Heart left ventricle (tissue), 7 donors: ENCODE data around the gene FAM204A.

DNA sequence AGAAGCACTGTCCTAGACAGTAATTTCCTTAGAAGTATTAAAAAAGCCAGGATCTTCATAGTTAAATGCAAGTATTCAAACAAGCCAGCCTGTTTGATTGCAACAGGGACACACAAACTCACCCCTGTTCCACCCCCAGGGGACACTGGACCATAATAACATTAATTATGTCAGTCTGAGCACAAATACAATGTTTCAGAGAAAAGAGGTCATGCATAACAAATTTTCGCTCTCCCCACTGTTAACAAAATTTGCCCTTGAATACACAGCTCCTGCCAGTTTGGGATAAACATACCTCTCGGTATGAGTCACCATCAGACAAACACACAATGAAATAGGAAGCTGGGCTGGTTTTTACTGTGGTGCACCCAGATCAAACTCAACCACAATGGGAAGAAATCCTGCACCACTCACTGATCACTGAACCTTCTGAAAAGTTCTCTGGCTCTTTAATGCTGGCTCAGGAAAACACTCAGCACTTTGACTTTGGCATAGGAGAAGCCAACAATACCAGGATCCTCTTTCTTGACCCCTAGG is 34.2 kb downstream of the ABLIM1 start:
- PRO-cap, 6 experiments = peak in 1 of 6 experiments; most common minus-strand start position 390 of the sequence (in 1)
- RAMPAGE, long total RNA, 2 experiments = no peak in any of the 2 experiments
- RRBS = no CpG with 5 or more reads among the region's 2 CpGs

DNA sequence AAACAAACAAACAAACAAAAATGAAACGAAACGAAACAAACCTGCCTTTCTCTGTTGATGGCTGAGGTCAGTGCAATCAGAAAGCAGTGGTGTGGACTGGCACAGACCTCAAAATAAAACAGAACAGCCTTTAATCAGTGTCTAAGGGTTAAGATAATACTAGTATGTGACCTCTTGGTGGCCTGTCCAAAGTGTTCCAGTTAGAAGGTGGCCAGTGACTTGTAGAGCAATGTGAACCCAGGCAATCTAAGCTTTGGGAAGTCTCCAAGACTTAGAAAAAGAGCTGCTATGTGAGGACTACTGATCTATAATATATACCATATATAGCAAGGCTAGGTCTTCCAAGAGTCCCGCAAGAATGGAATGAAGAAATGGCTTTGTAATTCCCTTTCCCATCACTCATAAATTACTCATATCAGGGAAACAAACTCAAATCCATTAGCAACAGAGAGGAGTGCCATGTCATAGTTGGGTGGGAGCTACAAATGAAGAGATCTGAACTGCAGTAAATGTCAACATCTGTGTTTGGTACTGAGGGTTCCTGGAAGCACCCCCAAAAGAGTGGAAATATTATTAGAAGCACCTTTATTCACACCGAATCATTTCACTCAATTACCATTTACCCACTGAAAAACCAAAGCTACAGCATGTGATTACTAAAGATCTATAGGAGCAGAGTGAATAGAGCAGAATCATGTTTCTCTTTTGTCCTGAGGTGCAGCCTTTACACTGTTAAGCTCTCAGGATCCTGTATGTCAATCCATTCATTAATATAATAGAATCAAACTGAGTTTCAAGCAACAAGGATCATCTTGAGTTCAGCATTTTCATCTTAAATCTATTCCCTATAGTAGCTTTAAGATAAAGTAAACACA is 28.0 kb downstream of the ABLIM1 start:
- PRO-cap, 6 experiments = peak in 3 of 6 experiments; most common plus-strand start position 465 of the sequence (in 2); most common minus-strand start position 115 of the sequence (in 2)
- RAMPAGE, long total RNA, 2 experiments = no peak in any of the 2 experiments
- RRBS = no CpG with 5 or more reads among the region's 4 CpGs

DNA sequence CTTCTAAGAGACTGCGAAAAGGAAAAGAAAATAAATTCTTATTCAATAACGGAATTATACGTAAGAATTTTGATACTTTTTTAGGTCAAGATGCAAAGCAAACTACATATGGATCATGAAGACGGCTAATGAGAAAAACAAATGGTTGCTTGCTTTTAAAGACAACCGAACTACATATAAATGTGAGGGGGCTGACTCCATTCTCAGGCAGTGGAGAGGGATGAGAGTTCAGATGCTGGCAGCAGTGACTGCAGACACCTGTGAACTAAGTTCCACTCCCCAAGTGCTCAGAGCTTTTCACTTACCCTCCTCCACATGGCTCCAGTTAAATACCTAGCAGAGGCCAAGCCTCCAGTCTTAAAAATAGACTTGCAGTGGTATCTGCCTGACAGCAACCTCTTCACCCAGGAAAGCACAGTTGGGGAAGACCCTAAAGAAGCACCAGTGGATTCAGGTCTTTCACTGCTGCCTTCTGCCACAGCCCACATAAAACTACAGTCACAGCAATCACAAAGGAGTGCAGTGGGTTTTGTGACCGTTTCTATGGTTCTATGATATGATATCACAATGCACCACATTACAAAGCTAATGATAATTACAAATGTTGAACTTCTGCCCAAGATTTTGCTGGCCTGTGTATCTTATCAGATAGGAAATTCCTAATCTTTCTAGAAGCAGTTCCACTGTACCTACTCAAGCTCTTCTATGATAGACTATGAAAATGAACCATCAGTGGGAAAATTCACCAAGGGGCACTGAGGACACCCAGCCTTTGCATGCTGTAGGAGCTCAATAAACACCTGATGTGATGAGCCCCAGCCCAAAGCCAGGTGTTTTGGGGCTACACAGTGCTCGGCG is 3.2 kb upstream of the ABLIM1 start:
- PRO-cap, 6 experiments = peak in 2 of 6 experiments; most common minus-strand start position 267 of the sequence (in 2)
- RAMPAGE, long total RNA, 2 experiments = no peak in any of the 2 experiments
- RRBS = no CpG with 5 or more reads among the region's 8 CpGs

DNA sequence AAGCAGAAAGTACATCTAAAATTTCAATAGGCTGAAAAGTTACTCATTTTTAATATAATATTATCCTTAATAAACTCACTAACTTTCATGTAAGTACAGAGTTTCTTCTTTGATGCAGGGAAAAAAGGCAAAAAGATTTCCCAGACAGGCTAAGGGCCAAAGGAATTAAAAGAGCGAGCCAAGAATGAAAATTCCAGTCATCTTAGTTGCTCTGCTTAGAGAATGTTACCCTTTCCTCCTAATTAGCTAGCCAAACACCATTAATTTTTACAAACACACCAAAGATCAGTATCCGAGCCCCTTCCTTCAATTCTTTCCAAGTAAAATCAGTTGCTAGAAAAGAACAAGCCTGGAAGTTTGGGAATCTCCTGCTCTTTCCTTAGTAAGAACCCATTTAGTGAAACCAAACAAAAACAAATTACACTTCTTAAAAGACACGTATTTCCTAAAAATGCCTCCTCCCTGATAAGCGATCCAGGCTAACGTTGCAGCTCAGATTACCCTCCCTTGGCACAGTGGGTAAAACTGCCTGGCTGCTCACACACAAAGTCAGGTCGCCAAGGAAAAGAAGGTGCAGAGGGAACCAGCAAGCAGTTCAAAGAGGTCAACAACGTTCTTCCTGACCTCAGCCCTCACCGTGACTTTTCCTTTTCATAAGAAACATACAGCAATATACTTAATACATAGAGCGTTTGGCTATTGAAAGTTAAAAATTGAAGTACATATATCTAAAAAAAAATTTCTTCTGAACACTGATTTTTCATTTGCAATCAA is 57.2 kb upstream of the ABLIM1 start:
- PRO-cap, 6 experiments = peak in 1 of 6 experiments; most common plus-strand start position 513 of the sequence (in 1); most common minus-strand start position 396 of the sequence (in 1)
- RAMPAGE, long total RNA, 2 experiments = no peak in any of the 2 experiments
- RRBS = no CpG with 5 or more reads among the region's 9 CpGs

DNA sequence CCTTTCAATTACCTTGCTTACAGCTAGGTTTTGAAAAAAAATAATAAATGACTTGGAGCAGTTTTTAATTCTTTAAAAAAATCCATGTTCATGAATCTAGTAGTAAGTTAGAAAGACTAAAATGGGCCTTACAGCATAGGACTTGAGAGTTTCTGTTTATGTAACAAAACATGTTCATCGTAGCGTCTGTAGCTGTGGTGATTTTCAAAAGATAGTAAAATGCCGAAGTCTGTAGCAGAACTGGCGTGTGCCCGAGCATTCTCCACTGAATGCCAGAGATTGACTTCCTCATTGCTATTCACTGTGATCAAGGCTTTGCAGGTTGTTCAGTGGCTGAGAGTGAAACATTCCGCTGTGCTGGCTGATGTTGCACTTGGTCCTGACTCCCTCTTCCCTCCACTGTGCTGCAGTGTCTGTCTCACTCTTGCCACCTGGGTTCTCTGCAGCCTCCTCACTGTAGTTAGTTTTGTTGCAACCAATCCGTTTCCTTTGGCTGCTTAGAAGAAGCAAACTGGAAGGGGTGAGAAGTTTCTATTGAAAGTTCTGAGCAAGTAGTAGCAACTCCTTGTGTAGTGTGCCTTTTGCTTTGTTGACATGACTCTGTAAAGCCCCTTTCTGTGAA is 37.6 kb downstream of the FHIP2A start:
- PRO-cap, 6 experiments = no peak in any of the 6 experiments
- RAMPAGE, long total RNA, 2 experiments = no peak in any of the 2 experiments
- RRBS = no CpG with 5 or more reads among the region's 7 CpGs

GRCh38 chr10:115368120-115368788 is 275.1 kb downstream of the ATRNL1 start:
- PRO-cap, 6 experiments = no peak in any of the 6 experiments
- RAMPAGE, long total RNA, 2 experiments = no peak in any of the 2 experiments
- RRBS = no CpG with 5 or more reads among the region's 33 CpGs

GRCh38 chr10:116082595-116083254 is 190.3 kb downstream of the GFRA1 start:
- PRO-cap, 6 experiments = no peak in any of the 6 experiments
- RAMPAGE, long total RNA, 2 experiments = no peak in any of the 2 experiments
- RRBS = 92% methylated on average over 1 of the region's 5 CpGs

- PRO-cap, 6 experiments = no peak in any of the 6 experiments
- RAMPAGE, long total RNA, 2 experiments = no peak in any of the 2 experiments
- RRBS = no CpG with 5 or more reads among the region's 14 CpGs
Measured at GRCh38 chr10:116737635-116738216, 4.6 kb downstream of the HSPA12A start.

DNA sequence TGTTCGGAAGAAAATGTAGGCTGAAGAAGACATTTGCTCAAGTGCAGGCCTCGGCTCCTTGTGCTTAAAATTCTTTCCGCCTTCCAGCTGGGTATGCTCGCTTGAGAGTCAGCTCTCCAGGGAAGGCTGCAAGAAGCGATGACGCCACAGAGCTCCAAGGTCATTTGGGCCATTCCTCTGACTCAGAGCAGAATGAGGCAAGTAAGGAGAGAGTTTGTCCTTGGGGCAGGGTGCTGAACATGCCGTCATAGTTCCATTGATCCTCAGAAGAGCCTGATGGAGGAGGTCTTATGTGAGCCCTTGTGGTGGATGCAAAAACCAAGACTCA is 27.4 kb upstream of the HSPA12A start:
- PRO-cap, 6 experiments = no peak in any of the 6 experiments
- RAMPAGE, long total RNA, 2 experiments = no peak in any of the 2 experiments
- RRBS = no CpG with 5 or more reads among the region's 7 CpGs

DNA sequence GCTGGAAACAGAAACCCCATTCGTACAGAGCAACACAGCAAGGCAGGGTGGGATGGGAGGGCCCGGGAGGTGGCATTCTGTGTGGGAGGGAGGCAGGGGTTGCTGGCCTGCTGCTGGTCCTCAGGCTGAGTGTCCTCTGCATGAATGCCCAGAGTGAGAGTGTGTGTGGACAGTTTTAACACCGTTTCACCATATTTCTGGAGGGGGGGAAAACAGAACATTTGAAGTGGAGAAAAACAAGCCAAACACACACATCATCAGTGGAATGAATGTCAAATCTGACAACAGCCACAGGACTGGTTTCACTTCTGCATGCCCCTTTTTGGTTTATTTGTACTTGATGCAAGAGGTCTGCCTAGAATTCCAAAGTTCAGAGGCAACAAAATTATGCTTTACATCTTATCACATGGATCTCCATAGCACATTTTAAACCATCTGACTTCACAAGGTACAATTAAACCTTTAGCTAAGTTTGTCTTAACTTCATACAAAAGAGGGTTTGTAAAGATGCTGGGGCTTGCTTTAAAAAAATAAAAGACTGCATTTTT is 11.0 kb upstream of the ENO4 start:
- PRO-cap, 6 experiments = no peak in any of the 6 experiments
- RAMPAGE, long total RNA, 2 experiments = no peak in any of the 2 experiments
- RRBS = no CpG with 5 or more reads among the region's 3 CpGs

DNA sequence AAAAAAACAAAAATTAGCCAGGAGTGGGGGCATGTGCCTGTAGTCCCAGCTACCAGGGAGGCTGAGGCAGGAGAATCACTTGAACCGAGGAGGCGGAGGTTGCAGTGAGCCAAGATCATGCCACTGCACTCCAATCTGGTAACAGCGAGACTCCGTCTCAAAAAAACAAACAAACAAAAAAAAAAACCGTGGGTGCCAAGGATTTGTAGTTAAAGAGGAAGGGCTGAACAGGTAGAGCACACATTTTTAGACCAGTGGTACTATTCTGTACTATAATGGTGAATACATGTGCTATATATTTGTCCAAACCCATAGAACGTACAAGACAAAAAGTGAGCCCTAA is 17.3 kb downstream of the SHTN1 start:
- PRO-cap, 6 experiments = no peak in any of the 6 experiments
- RAMPAGE, long total RNA, 2 experiments = no peak in any of the 2 experiments
- RRBS = no CpG with 5 or more reads among the region's 6 CpGs

DNA sequence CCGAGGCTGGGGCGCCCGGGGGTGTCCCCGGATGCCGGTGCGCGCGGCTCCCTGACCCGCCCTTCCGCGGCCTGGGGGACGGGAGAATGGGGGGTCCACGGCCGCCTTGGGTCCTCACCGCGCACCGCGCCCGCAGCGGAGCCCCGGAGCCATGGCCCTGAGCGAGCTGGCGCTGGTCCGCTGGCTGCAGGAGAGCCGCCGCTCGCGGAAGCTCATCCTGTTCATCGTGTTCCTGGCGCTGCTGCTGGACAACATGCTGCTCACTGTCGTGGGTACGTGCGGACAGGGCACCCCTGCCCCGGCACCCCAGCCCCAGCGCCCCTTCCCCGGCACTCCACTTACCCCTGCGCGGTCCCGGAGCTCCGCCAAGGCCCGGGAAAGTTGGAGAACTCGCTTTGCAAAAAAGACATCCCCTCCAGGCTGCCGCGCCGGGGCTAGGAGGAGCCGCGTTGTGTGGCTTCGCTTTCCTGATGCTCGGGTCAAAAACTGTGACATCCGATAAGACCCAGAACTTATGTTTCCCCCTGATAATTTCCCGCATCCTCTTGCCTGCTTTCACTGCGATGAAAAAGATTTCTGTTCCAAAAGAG is 724 bp downstream of the SLC18A2 start:
- PRO-cap, 6 experiments = no peak in any of the 6 experiments
- RAMPAGE, long total RNA, 2 experiments = no peak in any of the 2 experiments
- RRBS = 2% methylated on average over 19 of the region's 52 CpGs

- PRO-cap, 6 experiments = no peak in any of the 6 experiments
- RAMPAGE, long total RNA, 2 experiments = no peak in any of the 2 experiments
- RRBS = no CpG with 5 or more reads among the region's 13 CpGs
Measured at GRCh38 chr10:117283601-117284415, 42.9 kb downstream of the SLC18A2 start.

DNA sequence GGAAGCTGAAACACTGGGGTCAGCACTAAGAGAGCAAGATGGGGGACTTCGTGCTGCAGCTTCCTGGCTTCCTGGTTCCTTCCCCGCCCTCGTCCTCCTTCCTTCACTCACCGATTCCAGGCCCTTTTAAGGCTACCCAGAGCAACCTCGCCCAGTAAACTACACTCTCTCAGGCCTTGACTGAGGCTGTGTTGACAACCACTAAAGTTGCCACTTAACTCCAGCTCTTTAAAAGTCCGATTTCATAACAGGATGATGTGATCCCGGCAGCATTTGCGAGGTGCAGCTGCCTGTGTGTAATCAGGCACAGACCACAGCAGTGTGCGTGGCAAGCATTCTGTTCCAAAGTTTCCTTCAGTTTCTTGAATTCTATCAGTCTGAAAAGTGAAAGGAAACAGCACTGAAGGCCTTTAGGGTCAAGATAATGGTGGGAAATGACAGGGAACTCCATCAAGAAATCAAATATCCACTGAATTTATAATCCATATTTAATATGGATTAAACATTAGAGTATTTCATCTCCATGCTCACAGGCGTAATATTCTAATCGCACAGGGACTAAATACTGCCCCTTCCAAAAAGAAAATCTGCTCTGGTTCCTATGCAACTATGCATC is 110.5 kb downstream of the RAB11FIP2 start:
- PRO-cap, 6 experiments = peak in 1 of 6 experiments; most common plus-strand start position 372 of the sequence (in 1); most common minus-strand start position 77 of the sequence (in 1)
- RAMPAGE, long total RNA, 2 experiments = no peak in any of the 2 experiments
- RRBS = no CpG with 5 or more reads among the region's 11 CpGs

GRCh38 chr10:118341322-118342653 is at the start of gene FAM204A:
Gene FAM204A (minus strand): TSS chr10:118342324.
- PRO-cap, 6 experiments = peak in 6 of 6 experiments; most common plus-strand start chr10:118341879 (in 3); most common minus-strand start chr10:118342318 (in 6)
- RAMPAGE, long total RNA, 2 experiments = start-site peak on the minus strand in 2 of 2 experiments, at chr10:118342280-118342328 at its widest, 224 to 3,082 reads per replicate
- RRBS = 1% methylated on average over 11 of the region's 52 CpGs

DNA sequence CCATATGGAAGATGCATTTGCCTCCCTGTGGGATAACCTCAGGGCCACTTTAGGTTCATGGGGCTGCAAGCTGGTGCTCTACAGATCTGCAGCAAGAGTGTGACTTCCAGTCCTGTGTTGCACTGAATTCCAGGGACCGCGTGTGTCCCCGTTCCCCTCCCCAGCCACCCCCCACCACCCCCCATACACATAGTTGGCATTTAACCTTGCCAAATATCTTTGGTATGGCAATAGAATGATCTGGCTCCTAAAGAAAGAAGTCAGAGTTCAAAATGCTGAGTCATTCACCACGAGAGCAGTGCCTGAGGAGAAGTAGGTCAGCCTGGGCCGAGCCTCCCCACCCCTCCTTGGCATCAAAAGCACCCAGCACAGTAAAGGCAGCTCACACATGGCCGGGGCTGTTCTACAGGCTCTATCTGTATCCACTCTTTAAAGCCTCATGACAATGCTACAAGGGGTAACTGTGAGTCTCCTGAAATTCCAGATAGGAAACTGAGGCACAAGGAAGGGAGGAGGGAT is 70.5 kb upstream of the NANOS1 start:
- PRO-cap, 6 experiments = peak in 1 of 6 experiments; most common plus-strand start position 356 of the sequence (in 1); most common minus-strand start position 101 of the sequence (in 1)
- RAMPAGE, long total RNA, 2 experiments = no peak in any of the 2 experiments
- RRBS = no CpG with 5 or more reads among the region's 6 CpGs

GRCh38 chr10:119025219-119025663 is 4.3 kb upstream of the NANOS1 start:
- PRO-cap, 6 experiments = peak in 2 of 6 experiments; most common plus-strand start chr10:119025589 (in 2); most common minus-strand start chr10:119025404 (in 1)
- RAMPAGE, long total RNA, 2 experiments = no peak in any of the 2 experiments
- RRBS = 8% methylated on average over 2 of the region's 7 CpGs

GRCh38 chr10:119061647-119062288 is 18.8 kb downstream of the EIF3A start:
- PRO-cap, 6 experiments = no peak in any of the 6 experiments
- RAMPAGE, long total RNA, 2 experiments = no peak in any of the 2 experiments
- RRBS = no CpG with 5 or more reads among the region's 3 CpGs

DNA sequence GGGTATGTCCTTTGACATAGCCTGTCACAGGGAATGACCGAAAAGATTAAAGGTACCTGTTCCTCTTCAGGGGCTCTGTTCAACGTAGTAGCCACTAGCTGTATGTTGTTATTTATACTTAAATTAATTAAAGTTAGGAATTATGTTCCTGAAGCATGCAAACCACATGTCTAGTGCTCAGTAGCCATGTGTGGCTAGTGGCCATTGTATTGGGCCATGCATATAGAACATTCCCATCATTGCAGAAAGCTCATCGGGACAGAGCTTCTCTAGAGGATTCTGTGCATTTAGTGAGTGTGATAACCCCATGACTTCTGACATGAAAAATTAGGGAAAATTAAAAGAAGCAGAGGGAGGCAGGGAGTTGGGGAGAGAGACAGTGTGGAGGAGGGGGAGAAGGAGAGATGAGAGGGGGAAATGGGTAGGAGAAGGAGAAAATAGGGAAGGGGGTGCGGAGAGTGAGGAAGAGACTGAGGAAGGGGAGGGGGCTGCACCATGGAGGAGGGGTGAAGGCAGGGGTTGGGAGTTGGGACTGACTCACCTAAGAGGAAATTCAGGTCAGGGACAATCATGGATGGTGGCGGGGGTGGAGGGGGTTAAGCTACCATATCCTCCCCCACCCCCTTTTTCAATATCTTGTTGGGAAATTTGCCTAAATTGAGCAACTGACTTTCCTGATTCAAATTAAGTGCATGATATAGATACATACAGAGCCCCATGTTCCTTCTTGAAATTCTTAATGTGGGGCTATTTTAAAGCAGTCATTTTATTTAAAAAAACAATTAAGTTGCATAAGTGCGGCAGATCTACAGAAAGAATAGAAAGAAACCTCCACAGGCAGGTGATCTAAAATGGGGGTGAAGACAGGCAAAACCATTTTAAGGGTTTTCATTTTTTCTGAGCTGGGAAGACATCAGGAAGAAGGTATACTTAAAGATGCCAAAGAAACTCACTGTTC is 8.0 kb downstream of the GRK5 start:
- PRO-cap, 6 experiments = no peak in any of the 6 experiments
- RAMPAGE, long total RNA, 2 experiments = no peak in any of the 2 experiments
- RRBS = no CpG with 5 or more reads among the region's 6 CpGs

DNA sequence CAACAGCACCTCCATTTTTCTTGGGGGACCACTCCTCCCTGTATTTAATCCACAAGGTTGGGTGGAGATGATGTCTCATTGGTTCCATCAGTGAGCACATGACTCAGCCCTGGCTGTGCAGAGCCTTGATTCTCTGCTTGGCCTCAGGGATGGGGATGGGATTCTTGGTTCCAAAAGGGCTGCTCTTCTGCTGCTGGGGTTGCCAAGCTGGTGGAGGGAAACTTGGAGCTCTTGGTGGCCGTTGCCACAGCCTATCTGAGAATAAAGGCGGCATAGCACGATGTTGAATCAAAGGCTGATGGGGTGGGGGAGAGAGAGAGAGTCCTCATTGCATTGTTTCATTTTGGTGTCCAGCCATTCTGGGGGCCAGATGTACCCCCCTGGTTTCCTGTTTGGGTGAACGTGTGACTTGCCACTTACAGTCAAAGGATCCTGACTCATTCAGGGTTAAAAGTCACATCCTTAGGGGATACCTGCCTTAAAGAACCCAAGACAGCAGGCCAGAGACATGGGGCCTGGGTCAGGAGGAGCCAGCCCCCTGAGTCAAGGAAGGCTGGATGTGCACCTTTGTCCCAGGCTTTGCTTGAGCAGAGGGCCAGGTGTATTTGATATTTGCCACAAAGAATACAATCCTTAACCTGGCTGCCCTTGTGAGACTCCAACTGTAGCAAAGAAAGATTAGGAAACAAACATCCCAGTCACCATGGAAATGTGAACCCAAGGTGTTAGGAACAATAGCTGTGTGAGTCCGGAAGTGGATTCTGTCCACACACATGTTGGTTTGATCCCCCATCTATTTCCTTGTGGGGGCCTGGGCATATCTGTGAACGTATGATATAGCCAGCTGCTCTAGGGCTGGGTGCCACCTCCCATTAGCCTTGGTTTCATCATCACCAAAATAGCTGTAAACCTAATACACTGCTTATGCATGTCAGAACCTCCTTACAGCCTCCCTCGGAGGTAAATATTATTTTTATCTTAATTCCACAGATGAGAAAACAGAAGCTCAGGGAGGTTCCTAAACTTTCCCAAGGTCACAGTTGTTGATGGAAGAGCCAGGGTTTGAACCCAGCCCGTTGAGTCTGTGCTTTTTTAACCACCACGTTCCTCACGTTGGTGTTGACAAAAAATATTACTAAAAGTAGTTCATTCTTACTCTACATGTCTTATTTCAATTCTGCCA is 26.2 kb downstream of the GRK5 start:
- PRO-cap, 6 experiments = no peak in any of the 6 experiments
- RAMPAGE, long total RNA, 2 experiments = no peak in any of the 2 experiments
- RRBS = no CpG with 5 or more reads among the region's 10 CpGs